Peritoneum (tissue), 1 donor: Measurements from ENCODE around the genes SLC49A3, IDUA and UVSSA.

GRCh38 chr4:477612-478479 is 21.1 kb downstream of the ZNF721 start:
- PRO-cap: no peak

DNA sequence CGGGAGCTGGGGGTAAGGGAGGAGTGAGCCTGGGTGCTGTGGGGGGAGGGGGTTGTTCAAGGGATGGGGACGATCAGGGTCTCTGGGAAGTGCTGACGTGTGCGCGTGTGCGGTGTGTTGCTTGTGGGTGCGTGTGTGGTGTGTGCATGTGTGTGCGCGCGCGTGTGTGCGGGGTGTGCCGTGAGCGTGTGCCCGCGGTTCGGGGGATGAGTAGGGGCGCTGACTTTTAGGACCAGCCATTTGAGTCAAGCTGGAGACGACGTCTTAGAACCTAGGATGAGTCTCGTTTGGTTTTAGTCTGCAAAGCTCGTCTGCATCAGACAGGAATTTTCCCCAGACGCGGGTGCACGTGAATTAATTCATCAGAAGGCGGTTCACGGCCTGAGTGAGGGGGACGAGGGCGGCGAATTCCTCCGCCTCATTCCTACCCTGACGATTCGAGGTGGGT is 922 bp upstream of the TMEM271 start:
- PRO-cap: no peak

DNA sequence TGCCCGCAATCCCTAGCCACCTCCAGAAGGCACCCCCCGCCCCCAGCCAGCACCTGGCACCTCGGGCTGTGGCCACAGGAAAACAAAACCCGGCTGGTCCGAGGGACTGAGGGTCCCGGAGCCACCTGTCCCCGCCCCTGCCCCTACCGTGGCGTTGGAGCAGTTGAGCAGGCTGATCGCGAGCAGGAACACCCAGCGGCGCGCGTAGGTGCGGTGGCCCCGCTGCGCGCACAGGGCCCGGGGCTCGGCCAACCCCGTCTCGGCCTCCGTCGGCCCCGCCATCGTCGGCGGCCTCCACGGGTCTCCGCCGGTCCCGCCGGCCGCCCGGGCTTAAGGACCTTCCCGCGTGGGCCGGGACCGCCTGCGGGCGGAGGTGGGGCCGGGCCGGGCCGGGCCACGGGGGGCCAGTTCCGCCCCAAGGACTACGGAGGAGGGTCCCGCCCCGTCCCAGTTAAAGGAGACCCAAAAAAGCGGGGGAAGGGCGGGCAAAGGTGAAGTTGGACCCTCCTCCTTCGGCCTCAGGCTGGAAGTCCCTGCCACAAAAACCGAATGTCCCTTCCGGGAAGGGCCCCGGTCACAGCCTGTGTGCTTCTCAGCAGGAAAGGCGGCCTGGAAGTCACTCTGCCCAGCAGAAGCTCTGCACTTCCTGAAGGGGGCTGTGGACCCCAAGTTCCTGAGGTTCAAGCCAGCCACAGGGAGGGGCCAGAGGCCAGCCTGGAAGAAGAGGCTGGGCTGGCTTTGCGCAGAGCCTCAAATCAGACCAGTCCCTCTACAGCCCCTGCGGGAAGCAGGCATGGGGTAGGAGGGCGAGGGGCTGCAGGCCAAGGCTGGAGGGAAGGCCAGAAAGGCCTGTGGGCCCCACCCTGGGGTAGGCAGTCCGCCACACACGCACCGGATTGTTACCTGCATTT is at the start of gene SLC49A3:
Gene SLC49A3, minus strand, starts transcription at position 306 of the 911 bp plus-strand sequence.
- PRO-cap: bidirectional peak, plus-strand start at position 359 of the sequence, minus-strand start at position 306 of the sequence

DNA sequence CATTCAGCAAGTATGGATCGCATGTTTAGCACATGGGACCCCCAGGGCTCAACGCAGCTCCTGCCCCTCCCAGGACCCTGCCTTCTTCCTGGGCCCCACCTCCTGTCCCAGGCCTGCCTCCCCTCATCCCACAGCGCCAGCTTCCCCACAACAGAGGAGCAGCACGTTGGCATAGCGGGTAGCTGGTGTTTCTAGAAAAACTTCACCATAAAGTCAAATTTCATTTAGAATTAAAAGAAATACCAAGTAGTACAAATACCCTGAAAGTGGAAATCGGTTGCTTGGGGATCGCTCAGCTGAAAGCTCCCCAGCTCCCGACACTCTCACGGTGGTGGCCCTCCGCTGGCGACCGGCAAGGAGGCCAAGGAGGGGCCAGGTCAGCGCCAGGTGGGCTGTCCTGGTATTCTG is 32.1 kb downstream of the PCGF3 start:
- PRO-cap: no peak

DNA sequence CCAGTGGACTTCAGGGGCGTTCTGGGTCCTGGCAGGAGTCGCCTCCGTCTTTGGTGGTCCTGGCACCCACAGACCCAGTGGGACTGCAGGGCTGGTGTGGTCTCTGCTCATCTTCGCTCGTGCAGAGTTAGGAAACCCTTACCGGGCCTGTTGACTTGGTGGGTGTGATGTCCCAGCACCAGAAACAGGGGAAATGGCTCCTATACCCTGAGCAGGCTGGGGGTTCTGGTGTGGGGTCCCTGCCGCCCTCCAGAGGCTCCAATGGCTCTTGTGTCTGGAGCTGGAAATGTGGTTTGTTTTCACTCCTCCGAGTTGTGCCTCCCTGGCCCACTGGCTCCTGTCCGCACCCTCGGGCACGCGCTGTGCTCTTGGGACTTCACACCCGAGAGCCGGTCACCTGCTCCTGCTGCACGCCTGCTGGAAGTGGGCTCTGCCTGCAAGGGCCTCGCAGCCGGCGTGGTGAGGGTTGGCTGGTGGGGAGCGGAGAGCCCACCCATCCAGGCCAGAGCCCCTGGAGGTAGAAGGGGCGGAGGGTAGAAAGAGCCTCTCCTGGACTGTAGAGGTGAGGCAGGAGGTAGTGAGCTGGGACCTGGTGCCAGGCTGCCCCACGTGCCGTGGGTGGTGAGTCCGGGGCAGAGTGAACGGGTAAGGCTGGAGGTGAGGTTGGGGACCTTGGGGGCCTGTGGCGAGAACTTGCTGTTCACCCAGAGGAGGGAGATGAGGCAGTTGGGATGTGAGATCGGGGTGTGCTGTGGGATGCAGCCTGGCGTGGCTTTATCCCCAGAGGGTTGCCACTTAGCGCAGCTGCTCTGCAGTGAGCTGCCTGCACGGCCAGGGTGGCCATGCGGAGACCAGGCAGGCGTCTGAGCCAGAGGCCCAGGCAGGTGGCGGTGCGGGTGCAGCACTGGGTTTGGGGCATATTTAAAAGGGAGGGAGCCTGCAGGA is 48.6 kb downstream of the PCGF3 start:
- PRO-cap: unidirectional peak, plus-strand start at position 706 of the sequence

GRCh38 chr4:766988-767550 is 58.9 kb downstream of the CPLX1 start:
- PRO-cap: no peak

- PRO-cap: no peak
Measured at GRCh38 chr4:767901-768828, 57.8 kb downstream of the CPLX1 start.

DNA sequence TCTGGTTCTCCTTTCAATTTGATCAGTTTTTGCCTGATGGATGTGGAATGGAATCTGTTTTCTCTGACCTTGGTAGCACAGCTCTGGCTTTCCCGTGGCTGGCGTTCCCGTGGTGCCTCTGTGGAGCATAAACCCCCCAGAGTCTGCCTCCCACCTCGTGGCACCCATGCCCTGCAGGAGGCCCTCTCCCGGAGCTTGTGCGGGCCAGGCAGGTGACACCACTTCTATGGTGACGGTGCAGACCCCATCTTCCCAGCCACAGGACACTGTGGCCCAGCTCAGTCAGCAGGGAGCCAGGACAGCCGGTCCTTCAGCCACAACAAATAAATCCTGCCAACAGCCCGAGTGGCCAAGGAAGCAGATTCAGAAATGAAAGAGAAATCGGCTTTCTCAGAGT is 52.7 kb upstream of the CPLX1 start:
- PRO-cap: no peak

DNA sequence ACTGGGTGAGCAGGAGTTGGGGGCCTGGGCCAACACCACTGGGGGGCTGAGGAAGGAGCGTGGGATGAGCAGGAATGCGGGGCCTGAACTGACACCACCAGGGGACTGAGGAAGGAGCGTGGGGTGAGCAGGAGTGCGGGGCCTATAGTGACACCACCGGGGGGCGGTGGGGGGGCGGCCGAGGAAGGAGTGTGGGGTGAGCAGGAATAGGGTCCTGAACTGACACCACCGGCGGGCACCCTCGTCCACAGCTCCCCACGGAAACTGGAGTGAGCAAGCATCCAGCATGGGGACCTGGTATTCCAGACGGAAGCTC is 28.6 kb downstream of the GAK start:
- PRO-cap: no peak

GRCh38 chr4:924861-925487 is 7.1 kb downstream of the GAK start:
- PRO-cap: no peak

GRCh38 chr4:972608-972823 is 853 bp downstream of the DGKQ start:
- PRO-cap: no peak

DNA sequence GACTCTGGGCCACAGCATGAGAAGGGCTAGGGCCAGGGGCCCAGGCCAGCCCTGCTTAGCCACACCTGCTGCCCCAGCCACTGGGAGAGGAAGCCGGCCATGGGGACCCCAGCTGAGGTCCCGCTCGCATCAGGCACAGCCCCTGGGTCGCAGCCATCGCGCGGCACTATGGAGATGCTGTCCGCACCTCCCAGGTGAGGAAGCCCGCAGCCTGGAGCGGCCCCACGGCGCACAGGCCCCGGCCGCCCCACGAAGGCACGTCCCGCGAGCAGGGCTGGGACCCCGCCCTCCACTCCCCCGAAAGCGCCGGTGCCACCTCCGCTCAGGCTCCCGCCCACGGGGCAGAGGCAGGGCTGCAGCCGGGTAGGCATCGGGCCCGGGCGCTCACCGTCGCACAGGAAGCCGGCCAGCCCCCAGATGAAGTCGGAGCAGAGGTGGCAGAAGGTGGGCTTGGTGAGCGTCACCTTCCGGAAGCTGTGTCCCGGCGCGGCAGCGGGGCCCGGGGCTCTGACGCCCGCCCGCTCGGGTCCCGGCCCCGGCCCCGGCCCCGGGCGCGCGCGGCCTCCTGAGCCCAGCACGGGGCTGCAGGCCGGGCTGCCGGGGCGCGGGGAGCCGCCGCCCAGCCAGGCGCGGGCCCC is 426 bp downstream of the DGKQ start:
- PRO-cap: no peak

- PRO-cap: bidirectional peak, plus-strand start at chr4:987044, minus-strand start at chr4:986949
Measured at GRCh38 chr4:986829-987875, at the start of gene IDUA. Gene IDUA, plus strand, starts transcription at chr4:987044.

GRCh38 chr4:1176968-1178050 is 4.9 kb upstream of the SPON2 start:
- PRO-cap: no peak

- PRO-cap: no peak
Measured at GRCh38 chr4:1200387-1200857, 28.0 kb upstream of the SPON2 start.

DNA sequence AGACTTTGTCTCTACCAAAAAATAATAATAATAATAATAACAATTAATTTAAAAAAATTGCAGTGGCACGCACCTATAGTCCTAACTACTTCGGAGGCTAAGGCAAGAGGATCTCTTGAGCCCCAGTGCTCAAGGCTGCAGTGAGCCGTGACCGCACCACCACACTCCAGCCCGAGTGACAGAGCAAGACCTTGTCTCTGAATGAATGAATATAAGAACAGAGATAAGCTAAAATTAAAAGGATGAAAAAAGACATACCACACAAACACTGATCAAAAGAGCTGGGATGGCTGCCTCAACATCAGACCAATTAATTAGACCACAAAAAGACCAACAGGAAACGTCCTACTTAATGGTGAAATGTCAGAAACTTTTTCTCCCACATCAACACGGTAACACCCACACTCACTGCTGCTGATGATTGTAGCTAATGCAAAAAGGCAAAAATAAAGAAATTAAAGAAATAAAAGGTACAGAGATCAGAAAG is 29.7 kb downstream of the CTBP1 start:
- PRO-cap: no peak

- PRO-cap: no peak
Measured at GRCh38 chr4:1311965-1312298, 22.2 kb downstream of the MAEA start.

GRCh38 chr4:1330598-1331189 is 16.3 kb upstream of the UVSSA start:
- PRO-cap: no peak

DNA sequence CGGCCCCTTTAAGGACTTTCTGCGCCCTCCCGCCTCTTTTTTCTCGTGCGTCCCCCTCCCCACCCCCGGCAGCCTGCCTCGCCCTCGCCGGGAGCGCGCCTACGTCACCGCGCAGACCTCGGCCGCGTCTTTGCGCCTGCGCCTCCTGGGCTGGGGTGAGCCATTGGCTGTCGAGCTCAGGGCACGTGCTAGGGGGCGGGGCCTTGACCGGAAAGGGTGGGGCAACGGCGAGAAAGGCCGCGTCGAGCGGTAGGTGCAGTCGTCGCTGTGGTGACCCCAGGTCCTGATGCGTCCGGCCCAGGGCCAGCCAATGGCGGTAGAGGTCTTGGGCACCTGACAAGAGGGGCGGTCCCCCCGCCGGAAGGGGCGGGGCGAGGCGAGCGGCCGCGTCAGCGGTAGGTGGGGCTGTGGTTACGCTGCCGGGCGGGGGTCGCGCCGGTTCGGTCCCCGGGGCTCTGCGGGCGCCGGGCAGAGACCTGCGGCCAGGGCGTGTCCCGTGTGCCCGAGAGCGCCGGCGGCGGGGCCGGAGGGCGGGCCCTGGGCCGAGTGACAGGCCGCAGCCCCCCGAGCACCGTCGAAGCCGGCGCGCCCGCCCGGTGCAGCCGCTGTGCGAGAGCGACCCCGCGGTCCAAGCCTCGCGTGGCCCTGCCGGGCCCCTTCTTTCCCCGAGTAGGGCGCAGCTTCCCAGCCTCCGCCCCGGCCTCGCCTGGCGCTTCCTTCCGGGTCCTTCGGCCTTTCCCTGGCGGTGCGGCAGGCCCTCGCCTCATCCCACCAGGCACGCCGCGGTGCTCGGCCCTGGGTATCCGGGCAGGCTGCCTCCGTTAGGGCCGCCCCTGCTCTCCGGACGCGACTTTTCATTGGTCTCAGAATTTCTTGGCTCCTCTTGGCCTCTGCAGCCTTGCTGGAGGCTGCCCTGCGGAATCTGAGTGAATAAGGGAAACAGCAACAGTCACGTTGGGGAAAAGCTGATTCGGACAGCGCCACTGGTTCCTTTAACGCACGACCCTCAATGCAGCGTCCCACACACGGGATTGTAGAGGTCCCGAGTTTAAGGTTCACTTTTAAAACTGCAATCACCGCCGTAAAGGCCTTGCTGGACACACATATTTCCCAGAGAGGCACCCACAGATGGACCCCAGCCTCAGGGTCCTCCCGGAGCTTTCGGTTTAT is at the start of gene UVSSA:
Gene UVSSA, plus strand, starts transcription at position 374 of the 1,170 bp plus-strand sequence.
- PRO-cap: bidirectional peak, plus-strand start at position 360 of the sequence, minus-strand start at position 80 of the sequence; unidirectional peak, plus-strand start at position 414 of the sequence; unidirectional peak, minus-strand start at position 787 of the sequence

GRCh38 chr4:1511926-1512243 is 105.6 kb upstream of the NKX1-1 start:
- PRO-cap: no peak